Tibial nerve (tissue), 3 donors: ENCODE measurements around the genes LRP5, MRPL21 and SMIM38.

DNA sequence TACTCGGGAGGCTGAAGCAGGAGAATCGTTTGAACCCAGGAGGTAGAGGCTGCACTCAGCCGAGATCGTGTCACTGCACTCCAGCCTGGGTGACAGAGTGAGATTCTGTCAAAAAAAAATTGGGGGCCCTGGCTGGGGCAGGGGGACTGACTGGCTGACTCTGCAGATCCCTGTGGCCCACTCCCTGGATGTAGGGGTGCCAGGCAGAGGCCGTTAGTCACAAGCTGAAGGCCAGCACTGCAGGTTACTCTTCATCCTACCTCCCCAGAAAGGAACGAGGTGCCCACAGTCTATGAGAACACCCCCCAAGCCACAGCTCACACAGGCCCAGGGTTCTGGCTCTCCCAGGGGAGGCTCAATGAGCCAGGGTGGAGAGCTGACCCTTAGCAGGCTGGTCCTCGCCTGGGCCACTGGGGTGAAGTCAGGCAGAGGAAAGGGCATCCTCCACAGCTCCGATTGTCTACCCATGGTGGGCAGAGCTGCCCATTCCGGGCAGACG lies 12.6 kb downstream of the C11orf24 start:
- PRO-cap: no peak
- RAMPAGE, long total RNA, 3 experiments: no peak in any of the 3 experiments

GRCh38 chr11:68312053-68312979 lies at the start of gene LRP5:
LRP5 (plus strand) TSS chr11:68312591.
- PRO-cap: unidirectional peak, plus-strand start at chr11:68312625
- RAMPAGE, long total RNA, 3 experiments: no peak in any of the 3 experiments

GRCh38 chr11:68330781-68332078 lies 18.8 kb downstream of the LRP5 start:
- PRO-cap: no peak
- RAMPAGE, long total RNA, 3 experiments: no peak in any of the 3 experiments

- PRO-cap: no peak
- RAMPAGE, long total RNA, 3 experiments: no peak in any of the 3 experiments
These were observed 64.1 kb upstream of the PPP6R3 start for GRCh38 chr11:68396249-68397040.

GRCh38 chr11:68399285-68399916 lies 61.2 kb upstream of the PPP6R3 start:
- PRO-cap: no peak
- RAMPAGE, long total RNA, 3 experiments: no peak in any of the 3 experiments

DNA sequence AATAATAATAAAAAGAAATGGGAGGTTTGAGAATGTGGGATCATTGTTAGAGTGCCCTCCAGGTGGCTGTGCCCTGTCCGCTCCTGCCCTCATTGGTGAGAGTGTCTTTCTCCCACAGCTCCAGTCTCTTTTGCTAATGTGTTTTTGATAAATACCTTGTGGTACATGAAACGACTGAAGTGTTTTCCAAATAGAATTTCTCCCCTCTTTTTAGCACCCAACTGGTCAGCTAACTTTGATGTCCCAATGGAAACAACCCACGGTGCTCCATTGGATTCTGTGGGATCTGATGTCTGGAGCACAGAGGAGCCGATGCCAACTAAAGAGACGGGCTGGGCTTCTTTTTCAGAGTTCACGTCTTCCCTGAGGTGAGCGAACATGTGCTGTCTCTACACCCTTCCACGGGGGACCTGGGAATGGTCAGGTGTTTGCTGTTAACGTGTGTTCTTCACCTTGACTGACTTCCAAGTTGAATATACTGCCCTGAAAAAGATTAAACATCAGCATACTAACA lies 84.2 kb upstream of the GAL start:
- PRO-cap: no peak
- RAMPAGE, long total RNA, 3 experiments: start-site peak on the plus strand in 1 of 3 experiments, centred at position 285 of the sequence, 20 reads per replicate

- PRO-cap: no peak
- RAMPAGE, long total RNA, 3 experiments: no peak in any of the 3 experiments
These were observed 828 bp downstream of the CPT1A start for GRCh38 chr11:68840677-68841498.

DNA sequence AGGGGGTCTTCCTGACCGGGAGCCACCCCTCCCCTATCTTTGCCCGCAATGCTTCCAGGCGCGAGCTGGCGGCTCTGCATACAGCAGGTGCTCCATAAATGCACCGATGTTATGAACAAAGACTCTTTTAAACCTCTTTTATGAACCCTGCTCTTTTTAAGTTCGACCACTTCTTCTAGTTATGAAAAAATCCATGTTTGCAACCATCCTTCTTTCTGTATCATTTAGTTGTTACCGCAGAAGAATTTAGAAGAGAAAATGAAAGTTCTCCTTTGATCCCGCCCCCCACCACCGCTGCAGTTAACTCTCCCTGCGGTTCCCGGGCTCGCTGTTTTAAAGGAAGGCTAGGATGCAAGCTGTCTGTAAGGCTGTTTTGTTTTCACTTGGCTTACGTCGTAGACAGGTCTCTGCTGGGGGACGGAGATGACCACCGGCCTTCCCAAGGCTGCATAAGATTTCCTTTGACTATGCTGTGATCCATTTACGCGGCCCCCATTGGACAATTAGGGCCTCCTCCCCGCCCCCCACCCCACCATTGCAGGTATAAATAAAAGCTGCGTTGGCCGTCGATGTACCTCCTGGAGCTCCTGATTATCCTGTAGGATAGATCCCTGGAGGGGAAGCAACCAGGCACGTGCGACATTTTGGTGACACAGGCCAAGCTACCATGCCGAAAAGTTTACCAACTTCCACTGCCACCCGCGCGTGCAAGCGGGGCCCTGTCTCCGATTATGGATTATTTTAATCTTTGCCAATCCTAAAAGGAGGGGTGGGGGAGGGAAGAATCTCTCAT lies 1.3 kb upstream of the CPT1A start:
- PRO-cap: no peak
- RAMPAGE, long total RNA, 3 experiments: no peak in any of the 3 experiments

DNA sequence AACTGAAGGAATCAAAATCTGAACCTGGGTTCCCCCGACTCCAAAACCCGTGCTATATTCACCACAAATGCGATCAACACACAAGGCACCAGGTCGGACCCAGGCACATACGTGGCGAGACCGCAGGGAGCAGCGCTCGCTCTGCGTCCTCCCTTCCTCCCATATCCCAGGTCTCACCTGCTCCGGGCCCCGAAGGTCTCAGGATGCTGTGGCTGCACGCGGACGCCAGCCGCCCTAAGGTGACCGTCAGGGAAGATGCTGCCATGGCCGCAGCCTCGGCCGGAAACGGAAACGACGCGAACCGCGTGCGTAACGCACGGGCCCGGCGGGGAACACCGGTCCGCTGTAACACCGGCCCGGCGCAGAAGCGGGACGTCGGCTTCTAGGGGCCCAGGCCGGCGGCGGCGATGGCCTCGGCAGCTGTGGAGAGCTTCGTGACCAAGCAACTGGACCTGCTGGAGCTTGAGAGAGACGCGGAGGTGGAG lies at the start of gene MRPL21:
TSS of gene MRPL21 (minus strand) at position 287 of the 485 bp plus-strand sequence.
- PRO-cap: bidirectional peak, plus-strand start at position 362 of the sequence, minus-strand start at position 287 of the sequence
- RAMPAGE, long total RNA, 3 experiments: start-site peak on the plus strand in 2 of 3 experiments, centred at positions 366 to 382 of the sequence, 30 to 52 reads per replicate; start-site peak on the minus strand in 3 of 3 experiments, centred at positions 270 to 278 of the sequence, 48 to 277 reads per replicate

GRCh38 chr11:68962946-68963298 lies 17.9 kb downstream of the MRGPRD start:
- PRO-cap: no peak
- RAMPAGE, long total RNA, 3 experiments: no peak in any of the 3 experiments

DNA sequence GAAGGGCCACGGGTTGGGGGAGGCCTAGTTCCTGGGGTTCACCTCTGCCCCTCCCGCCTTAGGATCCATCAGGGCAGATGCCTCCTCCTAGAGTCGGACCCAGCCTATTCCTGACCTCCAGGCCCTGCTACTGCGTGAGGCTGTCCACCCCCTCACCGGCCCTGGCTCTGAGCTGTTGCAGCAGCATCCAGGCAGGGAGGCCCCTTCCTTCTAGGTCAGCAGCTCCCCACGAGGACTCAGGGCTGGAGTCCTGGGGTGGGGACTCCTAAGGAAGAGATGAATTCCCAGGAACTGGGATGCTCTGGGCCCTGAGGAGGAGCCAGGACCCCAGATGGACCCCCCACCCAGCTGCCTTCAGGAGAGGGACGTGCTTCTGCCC lies 10.4 kb downstream of the MRGPRF start:
- PRO-cap: no peak
- RAMPAGE, long total RNA, 3 experiments: no peak in any of the 3 experiments

- PRO-cap: unidirectional peak, minus-strand start at chr11:69011081; unidirectional peak, minus-strand start at chr11:69011129
- RAMPAGE, long total RNA, 3 experiments: no peak in any of the 3 experiments
These were observed 2.0 kb downstream of the MRGPRF start for GRCh38 chr11:69010771-69011769.

DNA sequence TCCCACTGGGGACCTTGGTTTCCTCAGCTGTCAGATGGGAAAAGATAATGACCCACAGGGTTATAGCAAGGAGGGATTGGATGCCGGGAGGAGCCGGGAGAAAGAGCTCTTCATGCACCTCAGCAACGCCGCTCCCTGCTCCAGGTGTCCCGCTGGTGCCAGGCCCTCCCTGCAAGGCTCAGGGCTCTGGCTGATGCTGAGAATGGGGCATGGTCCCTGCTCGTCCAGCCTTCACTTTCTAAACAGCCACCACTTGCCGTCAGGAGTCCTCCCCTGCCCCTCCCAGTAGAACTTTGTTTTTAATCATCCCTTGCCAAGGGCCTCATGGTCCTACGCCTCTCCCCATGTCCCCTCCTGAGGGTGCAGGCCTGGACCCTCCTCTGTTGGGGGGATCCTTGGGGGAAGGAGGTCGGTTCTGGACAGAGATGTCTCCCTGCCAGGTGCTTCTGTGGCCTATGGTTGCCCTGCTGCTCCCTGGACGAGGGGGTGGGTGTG lies 2.2 kb upstream of the MRGPRF start:
- PRO-cap: no peak
- RAMPAGE, long total RNA, 3 experiments: no peak in any of the 3 experiments

DNA sequence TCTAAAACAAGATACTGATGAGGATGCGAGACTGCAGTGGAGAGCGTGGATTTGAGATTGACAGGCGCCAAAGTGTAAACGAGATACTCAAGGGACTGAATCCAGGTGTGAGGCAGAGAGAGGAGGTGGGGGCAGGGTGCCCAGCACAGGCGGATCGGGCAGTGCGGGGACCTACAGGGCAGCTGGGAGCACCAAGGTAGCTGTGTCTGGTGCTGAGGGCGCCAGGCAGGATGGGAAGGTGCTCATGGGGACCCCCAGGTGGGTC lies 12.6 kb downstream of the TPCN2 start:
- PRO-cap: no peak
- RAMPAGE, long total RNA, 3 experiments: no peak in any of the 3 experiments

- PRO-cap: no peak
- RAMPAGE, long total RNA, 3 experiments: no peak in any of the 3 experiments
These were observed at the start of gene SMIM38 for GRCh38 chr11:69155802-69156499. SMIM38 (plus strand) TSS chr11:69155935.

DNA sequence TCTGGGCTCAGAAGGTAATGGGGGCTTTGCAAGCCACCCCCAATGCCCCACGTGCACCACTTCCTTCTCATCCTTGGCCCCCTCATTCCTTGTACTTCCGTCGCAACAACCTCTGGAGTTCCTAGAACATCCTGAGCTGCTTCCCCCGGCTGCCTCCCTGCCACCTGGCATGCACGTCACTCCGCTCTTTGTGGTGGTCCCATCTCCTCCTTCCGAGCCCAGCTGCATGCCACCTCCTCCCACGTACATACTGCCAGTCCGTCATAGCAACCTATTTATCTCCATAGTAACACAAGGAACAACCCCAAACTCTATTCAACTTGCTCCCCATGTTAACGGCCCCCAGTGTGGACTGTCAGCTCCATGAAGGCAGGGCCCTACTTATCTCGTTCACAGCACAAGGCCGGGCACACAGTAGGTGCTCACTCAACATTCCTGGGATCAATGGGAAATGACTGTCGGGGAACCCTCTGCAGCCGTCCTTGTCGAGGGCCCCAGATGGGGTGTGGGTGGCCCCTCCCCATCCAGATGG lies 4.0 kb downstream of the MYEOV start:
- PRO-cap: no peak
- RAMPAGE, long total RNA, 3 experiments: no peak in any of the 3 experiments

DNA sequence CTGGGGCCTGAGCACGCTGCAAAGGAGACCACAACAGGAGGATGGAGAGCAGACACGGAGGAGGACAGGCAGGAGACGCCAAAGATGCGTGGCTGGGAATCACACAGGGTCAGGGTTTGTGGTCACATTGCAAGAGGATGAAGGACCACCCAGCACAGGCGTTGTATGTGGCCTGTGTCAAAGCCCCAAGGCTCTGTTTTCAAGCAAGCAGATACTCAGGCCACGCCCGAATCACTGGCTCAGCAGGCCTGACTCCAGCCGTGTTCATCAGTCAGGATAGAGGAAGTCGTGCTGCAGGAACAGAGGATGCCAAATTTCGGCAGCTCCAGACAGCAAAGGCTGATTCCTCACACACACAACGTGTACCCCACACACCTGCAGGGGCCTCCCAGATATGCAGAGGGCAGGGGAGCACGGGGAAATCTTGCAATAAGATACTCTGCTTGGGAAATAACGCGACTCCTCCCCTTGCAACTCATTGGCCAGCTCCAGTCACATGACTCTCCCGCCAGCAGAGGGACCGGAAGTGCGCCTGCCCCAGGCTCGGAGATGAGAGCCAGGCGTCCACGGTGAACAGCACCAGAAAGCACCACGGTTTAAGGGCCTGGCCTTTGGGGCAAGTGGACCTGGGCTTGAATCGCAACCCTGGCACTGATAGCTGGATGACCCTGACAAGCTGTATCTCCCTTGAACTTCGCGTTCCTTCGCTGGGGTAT lies 88.2 kb downstream of the MYEOV start:
- PRO-cap: no peak
- RAMPAGE, long total RNA, 3 experiments: no peak in any of the 3 experiments

GRCh38 chr11:69427556-69427818 lies 133.5 kb downstream of the MYEOV start:
- PRO-cap: no peak
- RAMPAGE, long total RNA, 3 experiments: no peak in any of the 3 experiments

DNA sequence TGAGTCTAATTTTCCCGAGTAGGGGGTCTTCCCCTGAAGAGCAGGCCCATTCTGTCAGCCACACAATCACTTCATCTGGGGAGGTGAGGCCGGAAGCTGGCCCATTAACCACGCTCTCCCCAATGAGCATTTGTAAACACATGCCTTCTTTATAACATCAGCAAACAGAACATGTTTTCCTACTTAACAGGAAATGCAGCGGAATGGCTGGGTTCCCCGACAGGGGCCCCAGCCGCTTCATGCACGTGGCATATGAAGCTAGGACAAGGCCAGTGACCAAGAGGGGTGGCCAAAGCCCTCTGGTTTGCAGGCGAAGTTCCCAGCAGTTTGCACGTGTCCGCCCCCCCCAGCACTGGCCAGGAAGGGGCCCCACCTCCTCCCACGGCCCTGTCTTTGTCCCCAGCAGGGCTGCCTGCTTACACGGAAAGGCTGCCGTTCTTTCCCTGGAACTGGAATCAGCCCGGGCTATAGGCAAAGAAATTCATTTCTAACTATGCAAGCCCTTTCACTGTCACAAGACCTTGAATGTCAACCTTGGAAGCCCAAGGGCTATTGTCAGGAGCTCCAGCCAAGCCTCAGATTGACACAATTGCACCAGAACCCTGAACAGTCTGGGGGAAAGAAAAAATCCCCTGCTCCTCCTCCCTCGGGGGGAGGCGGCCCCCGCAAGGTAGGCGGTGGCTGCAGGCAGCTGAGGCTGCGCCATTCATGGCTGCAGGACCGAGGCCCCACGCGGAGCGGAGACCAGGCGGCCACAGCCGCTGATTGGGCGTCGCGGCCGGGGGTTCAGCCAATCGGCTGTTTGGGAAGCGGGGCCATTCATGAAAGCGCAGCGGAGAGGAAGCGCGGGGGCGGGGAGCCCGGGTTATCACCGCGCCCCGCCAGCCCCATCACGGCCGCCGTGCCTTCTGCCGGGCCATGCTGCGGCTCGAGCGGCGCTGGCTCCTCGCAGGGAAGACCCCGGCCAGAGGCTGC lies 149.1 kb downstream of the MYEOV start:
- PRO-cap: unidirectional peak, minus-strand start at position 124 of the sequence; unidirectional peak, plus-strand start at position 709 of the sequence; bidirectional peak, plus-strand start at position 893 of the sequence, minus-strand start at position 900 of the sequence
- RAMPAGE, long total RNA, 3 experiments: no peak in any of the 3 experiments

GRCh38 chr11:69470215-69470819 lies 170.6 kb upstream of the CCND1 start:
- PRO-cap: no peak
- RAMPAGE, long total RNA, 3 experiments: no peak in any of the 3 experiments